Vein endothelial cell (primary cell): ENCODE measurements around a stretch of chr7.

DNA sequence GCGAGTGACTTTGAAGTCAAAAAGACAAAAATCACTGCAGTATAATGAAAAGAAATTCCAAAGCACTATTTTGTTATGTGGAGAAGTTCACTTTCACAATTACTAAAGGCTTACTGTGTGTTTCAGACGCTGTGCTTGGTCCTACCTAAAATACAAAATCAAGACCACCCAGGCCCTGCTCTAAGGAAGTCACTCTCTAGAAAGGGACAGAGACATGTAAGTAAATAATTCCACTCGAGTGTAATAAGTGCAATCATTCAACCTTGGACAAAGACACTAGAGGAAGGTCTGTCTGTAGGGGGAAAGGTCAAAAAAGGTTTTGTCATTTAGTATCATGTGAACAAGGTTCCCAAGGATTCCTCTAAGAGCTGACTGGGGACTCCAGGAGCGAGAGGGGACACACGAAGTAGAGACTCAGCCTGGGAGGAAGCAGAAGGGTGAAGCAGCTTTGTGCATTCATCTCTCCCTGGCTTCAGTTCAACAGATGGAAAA lies 274.7 kb upstream of the KLF14 start:
- CAGE, long polyA plus RNA = no peak

- CAGE, long polyA plus RNA = no peak
These were observed 284.6 kb upstream of the KLF14 start for GRCh38 chr7:131018525-131019110.

DNA sequence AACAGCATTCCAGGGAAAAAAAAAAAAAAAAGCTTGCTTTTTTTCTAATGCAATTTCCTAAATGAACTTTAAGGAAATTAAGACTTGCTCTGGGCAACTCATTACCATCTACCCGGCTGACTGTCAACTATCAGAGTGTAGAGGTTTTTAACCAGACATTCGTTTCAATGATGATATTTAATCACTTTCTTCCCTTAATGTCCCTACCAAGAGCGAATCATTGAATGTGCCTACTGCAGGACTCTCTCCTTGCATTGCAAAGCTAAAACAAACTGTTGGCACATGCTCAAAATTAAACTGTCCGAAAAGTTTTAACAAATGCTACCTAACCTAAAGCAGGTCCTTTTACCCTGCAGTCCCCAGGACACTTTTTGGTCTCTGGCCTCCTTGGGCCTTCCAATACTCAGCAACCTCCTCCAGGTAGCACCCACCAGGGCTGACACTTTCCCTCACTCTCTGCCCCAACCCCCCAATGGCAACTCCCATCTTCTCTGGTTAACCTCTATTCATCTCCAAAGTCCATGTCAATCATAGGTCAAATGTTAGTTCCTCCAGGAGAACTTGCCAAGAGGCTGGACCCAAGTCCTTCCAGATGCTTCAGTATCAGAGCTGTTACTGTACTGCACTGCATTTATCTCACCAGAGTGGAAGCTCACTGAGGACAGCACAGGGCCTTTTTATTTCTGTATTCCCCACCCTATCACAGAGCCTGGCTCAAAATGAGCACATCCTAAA lies 294.8 kb upstream of the KLF14 start:
- CAGE, long polyA plus RNA = no peak

DNA sequence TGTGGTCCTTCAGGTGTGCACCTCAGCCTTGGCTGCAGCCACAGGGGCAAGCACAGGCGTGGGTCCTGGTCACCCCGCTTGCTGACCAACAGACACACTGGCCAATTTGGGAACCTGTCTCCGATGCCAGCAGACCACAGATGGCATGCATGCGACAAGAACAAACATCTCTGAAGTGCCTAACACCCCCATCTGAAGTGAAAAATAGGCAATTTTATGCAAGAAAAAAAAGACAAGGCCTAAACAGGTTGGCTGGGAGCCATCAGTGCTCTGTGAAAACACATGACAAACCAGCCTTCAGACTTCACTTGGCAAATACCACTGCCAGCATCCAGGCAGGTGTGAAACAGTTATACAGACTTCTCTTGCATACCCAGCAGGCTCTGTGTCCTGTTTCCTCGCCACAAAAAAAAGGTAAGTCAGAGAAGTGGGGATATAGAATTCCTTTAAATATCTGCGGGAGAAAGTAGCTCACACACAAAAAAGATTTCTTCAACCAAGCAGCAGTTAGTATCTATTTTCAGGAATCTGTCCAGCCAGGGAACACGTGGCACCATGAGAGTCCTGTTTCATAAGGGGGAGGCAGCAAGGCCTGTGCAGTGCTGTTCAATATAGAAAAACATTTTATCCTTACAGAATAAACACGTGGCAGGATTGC lies 293.4 kb upstream of the MKLN1 start:
- CAGE, long polyA plus RNA = no peak

DNA sequence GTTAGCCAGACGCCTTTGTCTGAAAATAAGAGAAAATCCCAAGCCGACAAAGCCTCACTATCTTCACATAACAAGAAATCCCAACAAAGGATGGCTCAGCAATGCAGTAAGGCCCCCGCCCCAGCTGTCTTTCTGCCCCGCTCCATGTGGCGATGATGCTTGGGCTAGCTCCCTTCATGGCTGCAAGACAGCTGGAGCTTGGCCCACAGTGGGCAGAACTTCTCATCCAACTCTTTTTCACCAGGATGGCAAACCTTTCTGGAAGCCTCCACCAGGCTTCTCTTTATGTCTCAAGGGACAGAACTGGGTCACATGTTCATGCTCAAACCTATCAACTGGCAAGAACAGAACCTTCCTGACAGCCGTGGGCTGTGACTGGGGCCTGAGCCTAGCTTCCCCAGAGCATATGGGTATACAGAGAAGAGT lies 260.5 kb upstream of the MKLN1 start:
- CAGE, long polyA plus RNA = no peak

GRCh38 chr7:131068415-131069049 lies 259.1 kb upstream of the MKLN1 start:
- CAGE, long polyA plus RNA = no peak

DNA sequence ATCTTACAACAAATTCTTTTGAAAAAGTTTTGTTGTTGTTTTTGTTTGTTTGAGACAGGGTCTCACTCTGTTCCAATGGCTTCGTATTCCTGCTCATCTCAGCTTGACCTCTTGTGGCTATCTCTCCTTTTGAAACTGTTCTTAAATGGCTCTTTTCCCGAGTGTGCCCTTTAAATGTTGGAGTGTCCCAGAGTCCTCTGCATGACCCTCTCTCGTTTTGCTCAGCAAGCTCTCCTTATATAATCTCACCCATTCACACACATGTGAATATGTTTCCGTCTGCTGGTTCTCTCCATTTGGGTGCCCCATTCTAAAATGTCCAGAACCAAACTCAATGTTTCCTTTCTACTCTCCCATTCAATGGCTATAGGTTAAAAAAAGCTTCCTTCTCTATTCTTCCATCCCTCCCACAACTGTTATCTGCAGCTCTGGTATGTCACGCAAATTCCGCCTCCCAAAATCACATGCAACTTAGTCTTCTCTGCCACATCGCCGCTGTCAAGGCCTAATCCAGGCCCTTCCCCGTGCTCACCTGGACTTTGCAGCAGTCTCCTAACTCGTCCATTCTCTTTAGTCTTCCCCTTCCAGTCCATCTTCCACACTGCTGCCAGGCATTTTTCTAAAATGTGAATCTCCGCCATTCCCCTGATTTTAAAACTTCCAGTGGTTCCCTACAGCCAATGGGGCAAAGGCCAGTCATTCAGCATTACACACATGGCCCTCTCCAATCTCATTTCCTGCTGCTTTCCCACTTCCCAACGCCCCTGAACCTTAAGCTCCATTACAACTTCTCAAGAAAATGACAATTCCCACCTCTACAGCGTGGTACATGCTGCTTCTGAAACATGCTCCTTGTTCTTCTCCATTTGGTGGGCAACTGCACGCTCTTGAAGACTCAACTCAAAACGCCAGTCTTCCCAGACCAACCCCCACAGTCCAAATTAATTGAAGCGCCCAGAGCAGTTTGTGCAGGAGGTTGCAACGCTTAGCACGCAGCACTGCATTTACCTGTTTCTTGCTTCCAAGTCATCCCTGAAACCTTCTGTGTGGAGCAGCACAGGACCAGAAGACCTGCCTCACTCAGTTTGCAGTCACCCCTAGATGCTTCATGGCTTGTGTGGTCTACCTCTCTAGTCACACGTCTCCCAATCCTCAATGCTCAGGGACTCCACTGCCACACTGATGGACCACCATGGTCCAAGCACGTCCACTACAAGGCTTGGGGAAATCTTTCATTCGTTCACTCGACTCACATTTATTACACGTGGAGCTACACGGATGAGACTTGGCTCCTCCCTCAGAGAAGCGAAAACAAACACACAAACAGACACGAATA lies 248.4 kb upstream of the MKLN1 start:
- CAGE, long polyA plus RNA = no peak

GRCh38 chr7:131082056-131083127 lies 245.3 kb upstream of the MKLN1 start:
- CAGE, long polyA plus RNA = no peak

DNA sequence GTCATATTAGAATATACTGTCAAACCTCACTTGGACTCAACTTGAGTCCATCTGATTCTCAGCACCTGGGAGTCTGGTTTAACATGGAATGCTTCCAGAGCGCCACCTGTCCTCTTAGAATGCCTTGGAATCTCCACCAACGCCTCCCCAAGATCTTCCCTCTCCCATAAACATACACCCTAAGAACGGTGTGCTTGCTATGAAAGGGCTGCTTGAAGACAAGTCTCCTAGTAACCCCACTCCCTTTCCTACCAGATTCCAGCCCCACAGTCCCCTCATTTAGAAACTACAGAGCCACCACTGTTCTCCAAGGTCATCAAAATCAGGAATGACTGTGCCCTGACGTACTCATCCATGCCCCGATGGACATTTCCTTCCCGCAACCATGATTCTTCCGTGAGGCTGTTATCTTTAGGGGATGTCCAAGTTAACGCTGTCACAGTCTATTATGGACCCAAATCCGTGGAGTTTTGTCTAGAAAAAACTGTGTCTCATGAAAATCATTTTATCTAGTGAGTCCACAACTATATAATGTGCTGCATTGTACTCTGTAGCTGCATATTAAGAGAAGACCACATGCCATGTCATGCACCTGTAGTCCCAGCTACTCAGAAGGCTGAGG lies 228.9 kb upstream of the MKLN1 start:
- CAGE, long polyA plus RNA = no peak

- CAGE, long polyA plus RNA = no peak
These were observed 219.9 kb upstream of the MKLN1 start for GRCh38 chr7:131107539-131108499.

GRCh38 chr7:131108923-131109187 lies 218.8 kb upstream of the MKLN1 start:
- CAGE, long polyA plus RNA = no peak

DNA sequence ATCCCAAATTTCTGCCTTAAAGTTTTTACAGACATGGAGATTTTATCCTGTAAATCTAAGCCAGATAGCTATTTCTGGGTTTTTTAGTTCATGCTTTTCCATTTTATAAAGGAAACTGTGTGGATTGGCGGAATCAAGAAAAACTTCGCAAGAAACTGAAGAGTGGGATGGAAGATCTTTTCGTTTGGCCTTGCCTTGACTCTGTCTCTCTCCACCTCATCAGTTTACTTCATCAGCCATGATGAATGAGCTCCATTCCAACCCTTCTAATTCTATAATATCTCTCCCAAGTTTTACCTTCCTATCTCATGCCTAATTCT lies 218.5 kb upstream of the MKLN1 start:
- CAGE, long polyA plus RNA = no peak

DNA sequence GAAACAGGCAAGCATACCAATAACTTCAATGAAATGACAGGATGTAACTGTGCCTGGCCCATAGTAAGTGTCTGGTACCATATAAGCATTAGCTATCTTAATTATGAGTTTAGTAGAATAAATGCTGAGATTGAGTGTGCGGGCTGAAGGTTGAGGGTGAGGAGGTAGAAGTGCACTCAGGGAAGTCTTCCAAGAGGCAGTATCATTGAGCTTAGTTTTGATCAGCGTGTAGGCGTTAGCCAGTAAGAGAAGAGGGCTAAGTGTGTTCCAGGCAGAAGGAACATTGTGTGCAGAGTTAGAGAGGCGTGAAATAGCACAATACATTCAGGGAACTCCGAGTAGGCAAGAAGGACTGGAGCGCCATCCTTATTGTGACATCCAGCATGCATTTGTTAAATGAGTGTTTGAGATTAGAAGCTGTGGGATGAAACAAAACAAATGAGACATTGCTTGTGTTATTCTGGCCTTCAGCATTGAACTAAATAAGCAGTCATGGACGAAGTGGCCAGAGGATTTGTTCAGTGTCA lies 140.9 kb upstream of the MKLN1 start:
- CAGE, long polyA plus RNA = no peak

DNA sequence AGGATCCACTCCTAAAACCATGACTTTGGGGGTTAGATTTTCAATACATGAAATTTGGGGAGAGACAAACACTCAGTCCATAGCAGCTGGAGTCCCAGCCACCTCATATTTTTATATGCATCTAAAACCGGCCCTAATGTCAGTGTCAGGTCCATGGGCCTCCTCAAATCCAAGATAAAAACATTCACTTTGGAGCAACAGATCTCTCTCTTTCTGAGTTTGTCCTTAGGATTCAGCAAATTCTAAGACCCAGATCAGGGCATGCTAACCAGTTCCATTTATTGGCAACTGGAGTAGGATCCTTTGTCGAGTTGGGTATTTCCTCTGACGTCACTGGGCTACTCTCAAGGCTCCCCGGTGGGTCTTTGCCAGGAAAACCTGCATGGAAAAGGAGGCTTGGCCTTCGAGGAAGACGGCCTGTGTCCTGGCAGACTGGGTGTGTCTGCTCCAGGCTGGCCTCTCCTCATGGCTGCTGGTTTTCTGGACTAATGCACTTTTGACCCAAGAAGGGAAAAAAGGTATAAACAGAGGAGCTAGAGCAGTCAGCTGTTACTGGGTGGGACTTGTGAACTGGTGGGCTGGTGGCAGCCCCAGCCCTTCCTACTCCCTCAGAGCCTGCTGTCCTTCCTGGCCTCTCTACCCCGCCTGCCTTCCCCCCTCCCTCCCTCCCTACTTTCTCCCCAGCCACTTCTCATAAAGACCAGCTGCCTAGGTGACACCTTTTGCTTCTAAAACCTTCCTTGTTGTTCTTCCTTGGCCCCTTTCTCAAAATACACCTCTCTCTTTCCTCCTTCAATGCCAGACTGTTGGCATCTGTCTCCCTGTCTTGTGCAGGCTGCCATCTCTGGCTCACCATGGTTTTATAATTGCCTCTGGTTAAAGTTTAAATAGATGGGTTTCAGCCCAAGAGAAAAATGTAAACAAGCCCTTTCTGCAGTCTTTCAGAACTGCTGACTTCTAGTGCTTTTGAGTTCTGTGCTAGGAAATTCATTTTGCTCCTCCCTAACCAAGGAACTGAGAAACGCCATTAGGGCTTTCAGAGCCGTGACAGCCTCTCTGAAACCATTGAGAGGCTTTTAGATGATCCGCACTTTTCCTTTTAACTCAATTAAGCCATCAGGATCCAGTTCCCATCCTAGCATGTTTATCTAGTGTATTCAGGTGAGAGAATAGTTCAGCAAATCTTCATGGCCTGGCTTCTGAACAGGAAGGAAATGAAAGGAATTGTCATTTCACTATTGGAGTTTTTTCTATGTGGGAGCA lies 101.9 kb upstream of the MKLN1 start:
- CAGE, long polyA plus RNA = no peak

GRCh38 chr7:131414418-131415023 lies 86.8 kb downstream of the MKLN1 start:
- CAGE, long polyA plus RNA = no peak

GRCh38 chr7:131441903-131442102 lies 114.1 kb downstream of the MKLN1 start:
- CAGE, long polyA plus RNA = no peak

DNA sequence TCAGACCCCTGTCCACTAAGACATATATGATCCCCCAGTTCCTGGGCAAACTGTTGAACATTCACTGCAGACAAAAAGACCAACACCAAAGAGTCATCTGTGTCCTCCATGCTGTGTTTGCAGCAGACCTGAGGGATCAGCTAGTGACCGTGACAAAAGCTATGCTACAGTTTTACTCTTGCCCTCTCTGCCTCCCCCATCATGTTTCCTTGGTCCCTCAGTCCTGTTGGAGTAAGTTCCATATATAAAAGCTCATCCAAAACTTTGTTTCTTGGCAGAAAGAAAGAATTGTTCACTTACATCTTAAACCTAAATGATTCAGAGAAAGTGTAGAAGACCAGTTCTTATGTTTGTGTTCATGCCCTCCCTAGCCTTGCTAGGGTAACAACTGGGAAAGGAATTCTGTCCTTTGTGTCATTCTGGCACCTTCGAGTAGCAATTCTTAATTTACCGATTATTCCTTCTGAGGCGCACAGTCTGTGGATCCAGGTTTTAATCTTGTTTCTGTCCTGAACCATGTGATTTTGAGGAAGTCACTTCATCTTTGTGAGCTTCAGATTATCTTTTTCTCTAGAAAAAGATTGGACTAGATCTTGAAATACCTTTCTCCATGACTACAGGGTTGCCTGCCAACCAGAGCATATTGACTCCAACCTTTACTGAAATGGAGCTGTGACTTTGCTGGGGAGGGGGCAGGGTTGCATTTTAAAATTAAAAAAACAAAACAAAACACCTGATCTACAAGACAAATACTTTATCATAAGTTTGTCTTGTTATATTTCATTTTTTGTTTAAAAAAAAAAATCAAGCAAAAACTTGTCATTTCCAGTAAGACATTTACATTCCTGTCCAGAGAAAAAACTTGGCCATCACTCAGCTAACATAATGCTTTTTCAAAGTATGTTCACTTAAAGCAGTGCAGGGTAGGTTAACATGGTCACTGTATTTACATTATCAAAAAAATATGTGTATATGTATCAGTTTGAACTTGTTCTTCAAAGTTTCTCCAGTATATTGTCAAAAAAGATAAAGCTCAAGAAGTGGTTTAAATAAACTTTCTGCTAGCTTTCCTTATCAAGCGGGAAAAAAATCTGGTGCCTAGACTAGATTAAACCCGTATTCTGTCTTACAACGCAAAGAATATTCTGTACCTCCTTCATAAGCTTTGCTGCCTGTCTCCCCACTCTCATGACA lies 55.6 kb downstream of the PODXL start:
- CAGE, long polyA plus RNA = no peak

DNA sequence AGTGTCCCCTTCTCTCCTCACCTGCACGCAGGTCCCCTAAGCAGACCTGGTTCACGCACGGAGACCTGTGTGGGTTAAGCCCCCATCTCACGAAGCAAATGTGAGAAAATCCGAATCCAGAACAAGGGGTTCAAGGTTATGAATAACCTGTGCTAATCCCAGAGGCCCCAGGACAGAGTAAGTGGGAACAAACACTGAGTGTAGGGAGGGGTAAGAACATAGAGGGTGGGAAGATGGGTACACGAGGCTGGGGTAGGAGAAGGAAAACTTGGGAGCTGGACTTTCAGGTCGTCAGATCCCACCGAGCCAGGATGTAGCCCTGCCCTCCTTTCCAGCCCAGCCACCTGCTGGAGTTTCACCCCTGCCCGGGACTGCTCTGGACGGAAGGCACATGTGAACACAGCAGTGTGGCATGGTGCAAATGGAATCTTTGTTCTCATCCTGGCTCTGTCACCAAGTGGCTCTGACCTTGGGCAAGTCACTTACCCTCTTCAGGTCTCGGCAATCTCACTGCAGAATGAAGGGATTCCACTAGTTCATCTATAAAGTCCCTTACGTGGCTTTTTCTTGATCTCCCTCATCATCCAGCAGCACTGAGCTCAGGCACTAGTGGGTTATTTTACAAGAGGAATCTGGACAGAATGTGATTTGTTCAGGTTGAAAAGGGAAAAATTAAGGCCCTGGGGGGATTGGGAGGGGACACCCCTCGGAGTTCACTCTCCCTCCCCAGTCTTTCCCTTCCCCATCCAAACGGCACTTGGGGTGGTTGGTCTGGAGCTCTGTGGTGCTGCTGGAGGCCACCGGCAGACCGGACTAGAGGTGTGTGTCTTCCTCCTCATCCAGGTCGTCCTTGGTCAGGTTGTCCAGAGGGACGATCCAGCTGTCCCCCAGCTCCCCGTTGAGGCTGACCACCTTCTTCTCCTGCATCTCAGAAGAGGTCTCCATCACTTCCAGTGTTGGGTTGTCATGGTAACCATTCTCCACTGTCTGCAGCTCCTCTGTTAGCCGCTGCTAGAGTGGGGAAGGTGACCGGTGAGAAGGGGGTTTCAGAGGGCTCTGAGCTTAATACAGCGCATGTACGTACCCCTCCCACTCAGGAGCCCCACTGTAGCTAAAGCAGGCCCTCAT lies 52.6 kb downstream of the PODXL start:
- CAGE, long polyA plus RNA = no peak

DNA sequence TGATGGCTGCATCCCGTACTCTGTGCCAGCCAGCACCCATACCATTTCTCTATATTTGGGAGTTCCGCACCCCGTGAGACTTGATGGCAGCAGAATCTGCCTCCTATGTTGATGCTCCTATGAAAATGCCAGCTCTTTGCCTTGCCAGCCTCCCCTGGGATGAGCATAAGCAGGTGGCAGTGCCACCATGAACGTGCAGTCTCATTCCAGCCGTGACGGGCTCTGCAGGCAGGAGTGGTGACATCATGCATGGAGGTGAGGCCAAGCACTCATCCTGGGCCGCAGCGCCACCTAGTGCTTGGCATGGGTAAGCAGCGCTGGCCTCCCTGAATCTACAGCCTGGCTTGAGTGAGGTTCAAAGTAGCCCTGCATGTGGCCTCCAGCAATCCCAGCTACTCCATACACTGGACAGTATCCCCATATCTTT lies 43.0 kb downstream of the PODXL start:
- CAGE, long polyA plus RNA = no peak

GRCh38 chr7:131557786-131558394 lies 1.5 kb upstream of the PODXL start:
- CAGE, long polyA plus RNA = no peak